ENCODE results near the gene PCK1.

GRCh38 chr20:53581373-53581836, 12.2 kb downstream of the ZNF217 start:
- PRO-cap: no peak

DNA sequence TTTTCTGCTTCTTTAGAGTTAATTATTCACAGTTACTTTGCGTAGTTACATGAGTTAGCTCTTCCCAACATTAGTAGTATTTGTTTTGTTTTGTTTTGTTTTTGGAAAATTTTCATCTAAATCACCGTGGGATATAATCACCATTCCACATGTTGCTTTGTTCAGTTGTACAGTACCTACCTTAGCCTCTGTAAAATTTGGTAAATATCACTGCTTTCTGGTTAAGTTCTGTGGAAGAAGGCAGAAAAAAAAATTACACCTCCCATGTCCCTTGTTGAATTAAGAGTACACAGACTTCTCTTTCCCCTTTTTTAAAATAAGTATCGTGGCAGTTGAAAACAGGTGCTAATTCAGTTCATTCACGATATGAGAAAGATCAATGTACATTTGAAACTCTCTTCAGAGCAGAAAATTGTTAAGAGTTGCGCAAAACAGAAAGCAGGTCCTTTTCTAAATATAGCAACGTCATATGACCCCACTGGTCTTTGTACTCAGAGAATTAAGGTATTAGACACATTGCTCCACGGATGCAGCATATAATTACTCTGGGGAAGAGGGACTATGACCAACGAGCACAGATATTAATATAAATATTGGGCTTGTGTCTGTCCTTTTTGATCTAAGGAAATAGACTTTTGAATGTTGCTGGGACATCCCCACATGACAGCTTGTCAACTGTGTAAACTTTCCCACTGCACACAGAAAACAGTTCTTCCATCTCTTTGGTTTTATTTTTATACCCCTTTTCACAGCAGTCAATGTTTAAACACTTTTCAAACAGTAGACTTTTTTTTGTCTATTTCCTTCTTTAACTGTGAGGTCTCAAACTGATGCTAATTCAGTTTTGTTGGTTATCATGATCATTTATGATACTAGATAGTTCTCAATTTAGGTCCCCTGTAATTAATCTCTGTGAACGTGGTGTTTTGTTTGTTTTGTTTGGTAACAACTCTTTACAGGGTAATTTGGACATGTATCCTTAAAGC, 58.7 kb upstream of the ZNF217 start:
- PRO-cap: no peak

GRCh38 chr20:53842295-53842658, 228.1 kb downstream of the BCAS1 start:
- PRO-cap: no peak

GRCh38 chr20:53870150-53870957, 200.0 kb downstream of the BCAS1 start:
- PRO-cap: no peak

- PRO-cap: no peak
These were observed 185.4 kb downstream of the BCAS1 start for GRCh38 chr20:53884968-53885428.

DNA sequence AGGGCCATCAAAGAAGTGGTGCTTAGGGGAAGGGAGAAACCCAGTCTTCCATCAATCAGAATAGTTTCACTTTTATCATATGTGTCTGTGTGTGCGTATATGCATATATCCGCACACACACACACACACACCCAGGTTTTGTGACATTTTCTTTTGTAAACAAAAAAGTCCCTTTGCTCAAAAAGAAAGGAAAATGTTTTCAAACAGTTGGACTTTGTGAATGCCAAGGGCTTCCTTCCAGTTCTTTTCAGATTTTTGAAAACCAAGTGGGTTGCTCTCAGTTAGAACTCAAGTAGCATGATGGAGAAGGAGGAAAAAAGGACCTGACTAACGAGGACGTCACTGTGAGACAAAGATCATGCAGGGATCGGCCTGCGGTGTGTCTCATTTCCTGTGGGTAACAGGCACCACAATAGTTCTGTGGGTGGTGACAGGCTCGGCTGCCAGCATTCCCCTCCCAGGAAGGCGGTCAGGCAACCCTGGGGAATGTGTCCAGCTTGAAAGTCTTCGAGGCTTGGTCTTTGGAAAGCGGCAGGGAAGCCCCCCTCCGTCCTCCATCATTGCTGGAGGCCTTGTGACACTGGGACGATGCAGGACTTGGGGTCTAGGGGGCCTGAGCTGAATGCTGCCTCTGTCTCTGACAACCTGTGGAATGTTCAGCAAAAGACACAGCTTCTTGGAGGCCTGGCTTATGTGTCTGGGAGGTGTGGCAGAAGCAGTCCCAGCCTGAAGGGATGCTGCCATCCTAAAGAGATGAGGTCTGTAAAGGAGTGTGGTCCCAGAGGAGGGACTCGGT, 121.1 kb downstream of the BCAS1 start:
- PRO-cap: no peak

- PRO-cap: no peak
These were observed 74.5 kb downstream of the BCAS1 start for GRCh38 chr20:53995852-53996371.

GRCh38 chr20:54068273-54068947, 2.0 kb downstream of the BCAS1 start:
- PRO-cap: no peak

DNA sequence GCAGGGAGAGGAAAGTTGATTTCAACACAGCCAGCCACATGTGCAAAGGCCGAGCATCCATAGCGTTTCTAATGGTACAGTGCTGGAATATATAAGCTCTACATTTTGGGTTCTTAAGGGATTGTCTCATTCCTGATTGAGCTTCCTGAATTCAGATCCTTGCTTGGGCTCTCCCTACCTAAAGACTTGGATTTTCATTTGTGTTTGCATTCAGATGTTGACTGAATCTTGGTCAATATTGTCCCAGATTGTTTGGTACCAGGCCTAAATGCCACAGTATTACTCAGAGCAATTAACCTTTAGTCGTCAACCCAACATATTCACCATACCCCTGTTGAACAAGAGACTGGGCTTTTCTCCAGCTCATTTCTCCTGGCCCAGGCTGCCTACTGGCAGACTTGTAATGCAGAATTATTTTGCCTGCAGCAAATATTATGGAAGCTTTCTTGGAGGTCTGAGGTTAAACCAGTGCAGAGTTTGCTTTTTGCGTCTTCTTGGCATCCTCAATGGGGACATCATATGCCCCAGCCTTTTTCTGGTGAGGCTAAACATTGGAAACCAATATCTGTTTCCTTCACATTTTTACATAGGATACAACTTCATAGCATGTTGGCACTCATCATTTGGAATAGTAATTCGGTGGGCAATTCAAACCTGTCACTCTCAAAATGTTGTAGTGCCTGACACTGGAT, 14.6 kb upstream of the BCAS1 start:
- PRO-cap: no peak

DNA sequence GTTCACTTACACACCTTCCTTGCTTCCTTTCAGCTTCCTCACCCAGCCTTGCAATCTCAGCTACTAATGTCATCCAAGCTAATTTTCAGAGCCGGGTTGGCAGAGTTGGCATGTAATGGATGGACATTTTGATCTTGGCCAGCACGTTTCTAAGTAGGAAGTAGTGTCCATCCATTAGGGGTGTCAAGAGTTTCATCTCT, 60.5 kb downstream of the PFDN4 start:
- PRO-cap: no peak

DNA sequence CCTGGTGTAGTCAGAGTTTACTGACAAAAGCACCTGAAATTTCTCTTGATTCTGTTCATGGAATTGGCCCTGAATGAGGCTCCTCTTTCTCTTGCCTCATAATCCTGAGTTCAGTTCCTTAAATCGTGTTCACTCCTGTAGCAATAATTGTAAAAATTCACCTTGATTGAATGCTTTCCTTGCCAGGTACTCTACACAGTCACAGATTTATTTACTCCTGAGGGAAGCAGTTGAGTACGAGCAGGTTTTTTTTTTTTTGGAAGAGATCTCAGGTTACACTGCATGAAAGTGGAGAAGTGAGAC, 93.1 kb upstream of the DOK5 start:
- PRO-cap: no peak

DNA sequence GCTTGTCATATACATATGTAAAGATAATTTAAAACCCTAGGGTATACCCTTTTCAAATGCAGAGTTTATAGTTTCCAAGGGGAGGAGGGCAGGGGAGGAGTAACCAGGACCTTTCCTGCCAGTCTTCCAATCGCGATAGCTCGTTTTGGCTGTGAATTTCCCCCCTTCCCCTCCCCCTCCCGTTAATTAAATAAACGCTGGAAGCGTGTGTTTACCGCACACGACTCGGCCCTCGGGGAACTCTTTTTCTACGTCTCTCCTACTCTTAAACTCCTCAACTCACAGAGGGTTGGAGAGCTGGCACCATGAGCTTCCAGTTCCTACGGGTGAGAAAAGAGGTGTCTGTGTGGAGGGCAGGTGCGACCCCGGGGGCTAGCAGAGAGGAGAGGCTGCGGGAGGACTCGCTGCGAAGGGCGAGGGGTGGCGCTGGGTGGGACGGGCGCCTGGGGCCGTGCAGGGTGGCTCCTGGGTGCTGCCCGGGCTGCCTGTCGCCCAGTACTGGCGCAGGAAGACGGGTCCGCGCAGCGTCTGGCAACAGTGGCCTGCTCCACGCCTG, 4.2 kb upstream of the TFAP2C start:
- PRO-cap: no peak

DNA sequence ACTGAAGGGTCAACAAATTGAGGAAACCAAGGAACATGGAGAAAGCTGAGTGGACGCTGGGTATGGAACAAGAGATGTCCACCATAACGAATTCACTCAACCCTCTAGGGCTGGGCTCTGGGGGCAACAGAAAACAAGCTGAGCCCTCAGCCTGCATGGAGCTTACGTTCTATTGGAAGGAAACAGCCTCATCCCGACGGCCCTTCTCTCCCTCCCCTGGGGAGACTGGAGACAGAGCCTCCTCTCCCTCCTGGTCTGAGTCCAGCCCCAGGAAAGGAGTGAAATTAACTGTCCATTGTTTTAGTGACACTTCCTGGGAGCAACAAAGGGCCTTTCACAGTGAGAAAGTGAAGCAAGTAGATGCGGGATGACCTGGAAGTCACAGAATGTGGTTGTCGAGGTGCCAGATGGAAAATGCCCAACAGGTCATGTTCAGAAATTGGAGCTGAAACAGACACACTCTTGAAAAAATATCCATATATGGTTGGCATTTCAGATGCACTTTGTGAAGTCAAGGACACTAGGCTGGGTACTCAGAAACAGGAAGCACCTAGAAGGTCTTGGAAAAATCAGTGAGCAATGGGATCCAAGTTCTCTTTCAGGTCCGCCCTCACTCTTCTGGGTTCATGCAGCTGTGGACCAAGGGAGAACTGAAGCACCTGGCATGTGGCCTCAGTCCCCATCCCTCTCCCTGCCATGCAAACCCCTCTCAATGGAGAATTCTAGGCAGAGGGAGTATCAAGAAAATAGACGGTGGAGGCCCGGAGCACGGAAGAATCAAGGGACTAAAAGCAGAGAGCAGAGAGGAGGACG, 77.9 kb downstream of the TFAP2C start:
- PRO-cap: no peak

- PRO-cap: no peak
These were observed 230.7 kb downstream of the TFAP2C start for GRCh38 chr20:56859214-56860707.

GRCh38 chr20:57109058-57109371, 157.4 kb downstream of the BMP7 start:
- PRO-cap: no peak

DNA sequence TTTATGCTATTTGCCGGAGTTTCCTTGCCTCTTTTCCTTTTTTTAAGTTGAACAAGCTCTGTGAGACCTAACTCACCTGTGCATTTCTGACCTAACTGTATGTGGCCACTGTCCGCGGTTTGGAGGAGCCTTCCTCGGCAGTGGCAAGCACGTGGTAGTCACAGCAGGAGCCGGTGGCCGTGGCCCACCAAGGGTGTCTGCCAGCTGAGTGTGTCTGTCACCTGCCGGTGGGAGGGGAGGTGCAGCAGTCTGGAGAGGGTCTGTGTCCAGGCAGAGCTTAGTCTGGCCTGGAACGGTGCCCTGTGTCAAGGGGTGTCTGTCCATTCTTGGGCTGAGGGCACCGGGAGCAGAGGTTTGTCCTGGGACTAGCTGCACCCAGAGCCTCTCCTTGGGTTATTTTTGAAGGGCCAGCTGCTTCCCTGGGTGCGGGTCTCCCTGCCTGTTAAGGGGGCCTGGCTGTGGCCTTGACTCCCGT, 5.0 kb downstream of the RBM38 start:
- PRO-cap: no peak

DNA sequence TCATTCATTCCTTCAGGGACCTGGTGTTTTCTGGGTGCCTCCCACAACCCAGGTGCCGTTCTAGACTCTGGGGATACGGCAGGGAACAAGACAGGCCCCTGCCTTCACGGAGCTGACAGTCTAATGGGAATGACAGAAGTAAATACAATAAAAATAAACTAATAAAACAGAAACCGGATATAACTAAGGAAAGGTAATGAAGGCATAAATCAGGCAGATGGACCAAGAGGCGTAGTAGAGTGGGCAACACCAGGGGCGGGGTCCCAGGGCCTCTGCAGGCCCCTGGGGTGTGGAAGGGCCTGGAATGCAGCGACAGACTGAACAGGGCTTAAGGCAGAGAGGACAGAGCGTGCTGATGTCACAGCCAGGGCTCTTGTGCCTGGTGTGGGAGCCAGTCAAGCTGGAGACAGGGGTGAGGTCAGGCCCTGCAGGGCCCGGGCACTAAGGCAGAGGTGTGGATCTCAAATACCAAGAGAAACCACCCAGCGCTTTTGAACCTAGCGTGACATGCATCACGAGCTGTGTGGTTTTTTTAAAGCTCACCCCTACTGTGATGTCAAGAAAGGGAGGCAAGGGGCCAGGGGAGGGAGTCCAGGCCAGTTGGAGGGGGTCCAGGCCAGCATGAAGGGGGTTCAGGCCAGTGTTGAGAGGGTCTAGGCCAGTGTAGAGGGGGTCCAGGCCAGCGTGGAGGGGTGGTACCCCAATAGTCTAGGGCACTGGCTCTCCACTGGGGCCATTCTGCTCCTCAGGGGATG, 42.3 kb downstream of the RBM38 start:
- PRO-cap: no peak

DNA sequence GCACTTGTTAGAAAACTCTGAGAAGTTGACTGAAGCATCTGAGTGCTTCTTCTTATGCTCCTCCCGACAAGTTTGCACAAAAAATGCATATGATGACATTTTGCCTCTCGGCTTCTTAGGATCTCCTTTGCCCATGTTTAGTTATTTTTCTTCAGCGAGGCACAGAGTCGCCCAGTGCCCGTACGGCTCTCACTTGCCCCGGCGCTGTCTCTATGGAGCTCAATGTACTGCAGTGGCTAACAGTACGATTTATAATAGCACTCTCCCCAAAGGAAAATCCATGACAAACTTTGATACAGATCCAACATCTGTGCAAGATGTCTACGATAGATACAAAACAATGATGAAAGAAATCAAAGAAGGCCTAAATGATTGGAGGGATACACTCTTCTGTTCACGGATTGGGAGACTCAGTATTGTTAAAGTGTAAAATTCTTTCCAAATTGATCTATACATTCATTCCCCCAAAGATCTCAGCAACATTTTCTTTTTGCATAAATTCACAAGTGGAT, 36.0 kb downstream of the CTCFL start:
- PRO-cap: unidirectional peak, minus-strand start at position 232 of the sequence

- PRO-cap: no peak
These were observed at the start of gene PCK1 for GRCh38 chr20:57560555-57561287. TSS of gene PCK1 (plus strand) at chr20:57561110.

DNA sequence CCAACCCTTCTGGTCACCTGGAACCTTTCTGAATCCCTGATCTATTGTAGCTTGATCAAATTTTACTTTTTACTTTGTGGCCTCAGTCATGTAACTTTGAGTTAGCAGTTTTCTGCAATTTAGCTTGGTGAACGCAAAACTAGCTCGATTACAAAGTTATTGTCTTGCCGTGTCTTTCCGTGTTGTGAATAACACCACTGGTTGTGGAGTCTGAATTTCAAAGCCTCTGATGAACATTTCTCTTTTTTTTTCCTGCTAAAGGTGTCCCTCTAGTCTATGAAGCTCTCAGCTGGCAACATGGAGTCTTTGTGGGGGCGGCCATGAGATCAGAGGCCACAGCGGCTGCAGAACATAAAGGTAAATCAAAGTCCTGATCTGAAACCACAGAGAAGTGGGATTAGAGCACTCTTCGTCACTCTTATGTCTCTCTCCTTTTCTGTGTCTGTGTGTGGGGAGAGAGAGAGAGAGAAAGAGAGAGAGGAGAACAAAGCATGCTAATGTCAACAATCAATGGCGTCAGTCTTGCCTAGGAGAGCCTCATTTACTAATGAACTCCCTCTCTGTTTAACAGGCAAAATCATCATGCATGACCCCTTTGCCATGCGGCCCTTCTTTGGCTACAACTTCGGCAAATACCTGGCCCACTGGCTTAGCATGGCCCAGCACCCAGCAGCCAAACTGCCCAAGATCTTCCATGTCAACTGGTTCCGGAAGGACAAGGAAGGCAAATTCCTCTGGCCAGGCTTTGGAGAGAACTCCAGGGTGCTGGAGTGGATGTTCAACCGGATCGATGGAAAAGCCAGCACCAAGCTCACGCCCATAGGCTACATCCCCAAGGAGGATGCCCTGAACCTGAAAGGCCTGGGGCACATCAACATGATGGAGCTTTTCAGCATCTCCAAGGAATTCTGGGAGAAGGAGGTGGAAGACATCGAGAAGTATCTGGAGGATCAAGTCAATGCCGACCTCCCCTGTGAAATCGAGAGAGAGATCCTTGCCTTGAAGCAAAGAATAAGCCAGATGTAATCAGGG, 4.2 kb downstream of the PCK1 start:
- PRO-cap: no peak

All from neuron (in vitro differentiated cells).